ENCODE measurements around a stretch of chr16.

DNA sequence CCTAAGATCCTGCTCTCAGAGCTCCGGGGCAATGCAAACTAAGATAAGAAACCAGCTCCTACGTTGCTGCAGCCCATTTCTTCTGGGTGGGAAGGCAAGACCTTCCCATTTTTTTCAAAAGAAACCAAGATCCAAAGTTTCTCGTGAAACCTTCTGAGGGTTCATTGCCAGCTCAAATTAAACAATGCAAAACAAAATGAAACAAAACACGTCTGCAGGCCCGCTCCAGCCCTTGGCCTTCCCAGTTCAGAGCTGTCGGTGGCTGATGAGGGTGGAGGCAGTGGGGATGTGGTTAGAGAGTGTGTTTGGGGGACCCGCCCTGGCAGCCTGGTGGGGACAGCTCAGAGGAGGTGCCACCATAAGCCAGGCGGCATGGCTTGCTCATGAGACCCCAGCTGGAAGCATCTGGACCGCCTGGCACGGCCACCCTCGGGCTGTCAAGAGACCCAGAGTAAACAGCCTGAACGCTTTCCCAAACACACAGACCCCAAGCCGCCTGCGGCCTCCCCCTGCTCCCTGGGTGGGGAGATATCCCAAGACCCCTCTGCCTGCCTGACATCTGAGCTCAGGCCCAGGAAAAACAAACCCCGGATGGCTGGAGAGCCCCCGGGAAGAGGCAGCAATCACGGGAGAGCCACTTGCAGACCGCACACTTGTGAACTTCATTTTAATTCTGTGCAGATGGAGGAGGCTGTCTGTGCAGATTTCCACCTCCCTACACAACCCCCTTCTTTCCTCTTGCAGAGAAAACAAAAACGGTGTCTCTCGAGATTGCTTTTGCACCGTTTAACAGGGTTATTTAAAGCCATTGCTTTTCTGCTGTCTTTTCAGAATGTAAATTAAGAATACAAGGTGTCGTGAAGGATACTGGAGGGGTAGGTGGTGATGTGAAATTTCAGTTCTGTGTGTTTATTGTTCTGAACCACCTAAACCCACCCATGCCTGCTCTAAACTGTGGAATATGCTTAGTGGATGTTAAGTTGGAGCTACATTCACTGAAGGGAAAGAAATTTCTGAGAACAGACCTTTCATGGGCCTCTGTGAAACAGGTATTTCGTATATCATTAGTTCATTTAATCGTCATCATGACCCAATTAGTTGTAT is 35.5 kb upstream of the LITAF start:
- RRBS = no CpG with 5 or more reads among the region's 24 CpGs

GRCh38 chr16:11635203-11635658 is 33.0 kb upstream of the SNN start:
- RRBS = no CpG with 5 or more reads among the region's 10 CpGs

GRCh38 chr16:11664612-11665669 is 3.3 kb upstream of the SNN start:
- RRBS = no CpG with 5 or more reads among the region's 17 CpGs

DNA sequence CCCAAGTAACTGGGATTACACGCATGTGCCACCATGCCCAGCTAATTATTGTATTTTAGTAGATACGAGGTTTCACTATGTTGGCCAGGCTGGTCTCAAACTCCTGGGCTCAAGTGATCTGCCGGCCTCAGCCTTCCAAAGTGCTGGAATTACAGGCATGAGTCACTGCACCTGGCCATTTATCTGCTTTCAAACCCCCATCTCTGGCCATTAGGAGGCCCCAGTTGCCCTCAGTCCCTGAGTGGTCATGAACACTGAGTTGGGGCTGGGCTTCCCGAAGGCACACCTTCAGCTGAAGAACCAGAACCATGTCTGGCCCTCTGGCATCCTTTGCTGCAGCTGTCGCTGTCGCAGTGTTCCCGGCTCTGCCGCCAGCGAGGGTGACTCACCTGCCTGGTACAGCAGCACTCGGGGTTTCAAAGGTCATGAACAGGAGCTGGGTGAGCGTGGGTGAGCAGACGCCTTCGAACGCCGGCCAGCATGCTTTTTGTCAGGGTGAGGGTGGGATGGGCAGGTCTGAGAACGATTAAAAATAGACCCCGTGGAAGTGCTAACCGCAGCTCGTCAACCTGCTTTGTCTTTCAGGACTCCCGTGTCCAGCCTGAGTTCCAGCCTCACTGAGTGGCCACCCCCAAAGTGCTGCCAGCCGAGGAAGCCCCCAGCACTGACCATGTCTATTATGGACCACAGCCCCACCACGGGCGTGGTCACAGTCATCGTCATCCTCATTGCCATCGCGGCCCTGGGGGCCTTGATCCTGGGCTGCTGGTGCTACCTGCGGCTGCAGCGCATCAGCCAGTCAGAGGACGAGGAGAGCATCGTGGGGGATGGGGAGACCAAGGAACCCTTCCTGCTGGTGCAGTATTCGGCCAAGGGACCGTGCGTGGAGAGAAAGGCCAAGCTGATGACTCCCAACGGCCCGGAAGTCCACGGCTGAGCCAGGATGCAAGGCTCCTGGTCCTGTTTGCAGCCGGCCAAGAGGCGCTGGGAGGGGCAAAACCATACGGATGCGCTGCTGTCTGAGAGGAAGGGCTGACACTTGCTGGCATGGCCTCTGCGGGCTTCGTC is 7.5 kb downstream of the SNN start:
- RRBS = 84% methylated on average over 11 of the region's 42 CpGs

GRCh38 chr16:11677464-11678430 is 9.5 kb downstream of the SNN start:
- RRBS = no CpG with 5 or more reads among the region's 17 CpGs

DNA sequence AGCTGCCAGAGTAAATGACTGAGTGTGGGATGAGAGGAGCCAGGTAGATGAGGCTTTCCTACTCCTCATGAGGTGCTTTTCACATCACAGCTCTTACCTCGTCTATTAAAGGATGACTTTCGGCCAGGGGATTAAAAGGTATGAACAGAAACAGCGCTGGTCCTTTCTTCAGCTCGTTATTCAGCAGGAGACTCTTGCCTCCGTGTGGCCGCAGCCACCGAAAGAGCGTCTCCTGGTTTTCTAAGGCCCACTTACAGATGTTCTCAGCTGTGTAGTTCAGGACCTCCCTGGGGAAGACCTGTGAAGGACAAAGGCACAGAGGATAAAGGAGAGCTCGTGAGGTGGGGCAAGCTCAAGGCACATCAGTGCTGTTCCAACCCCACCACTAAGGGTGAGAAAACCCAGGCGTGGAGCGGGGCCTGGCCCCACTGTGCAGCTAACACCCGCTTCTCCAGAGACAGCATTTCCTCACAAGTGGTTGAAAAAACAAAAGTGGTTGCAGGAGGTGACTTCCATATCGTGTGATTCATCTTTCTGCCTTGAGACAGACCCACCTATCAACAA is 29.9 kb downstream of the SNN start:
- RRBS = no CpG with 5 or more reads among the region's 13 CpGs

DNA sequence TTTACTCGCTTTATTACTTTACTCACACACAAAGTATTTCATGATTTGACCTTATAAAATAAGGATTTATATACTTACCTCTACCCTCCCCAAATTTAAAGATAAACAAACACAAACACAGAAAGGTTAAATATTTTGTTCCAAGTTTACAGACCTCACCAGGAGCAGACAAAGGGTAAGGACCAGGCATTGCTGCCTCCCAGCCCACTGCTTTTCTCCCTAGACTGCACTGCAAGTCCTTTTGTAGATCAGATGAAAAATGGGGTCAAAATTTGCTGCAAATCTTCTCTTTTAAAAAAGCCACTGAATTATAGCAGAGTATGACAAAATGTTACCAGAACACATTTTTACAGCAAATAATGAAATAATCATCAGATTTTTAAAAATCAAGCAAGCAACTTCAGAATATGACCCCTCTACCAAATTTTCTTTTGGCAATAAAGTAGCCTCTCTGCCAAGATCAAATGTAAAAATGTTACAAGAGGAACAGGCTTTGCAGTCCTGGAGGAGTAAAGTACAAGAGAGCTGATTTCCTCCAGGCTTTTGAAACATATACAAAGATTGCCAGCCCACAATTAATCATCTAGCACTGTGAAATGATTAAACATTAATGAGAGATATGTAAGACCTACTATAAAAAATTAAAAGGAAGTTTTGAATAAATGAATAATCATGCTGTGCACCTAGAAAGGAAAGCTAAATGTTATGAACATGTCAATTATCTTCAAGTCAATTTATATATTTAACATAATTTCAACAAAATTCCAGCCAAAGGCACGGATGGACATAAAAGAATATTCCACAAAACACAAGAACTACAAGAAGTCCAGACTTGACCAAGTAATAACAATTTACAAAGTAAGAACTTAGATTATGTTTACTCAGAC is 26.4 kb downstream of the TXNDC11 start:
- RRBS = no CpG with 5 or more reads among the region's 2 CpGs

- RRBS = no CpG with 5 or more reads among the region's 6 CpGs
Observed at GRCh38 chr16:11730170-11730901, 12.3 kb downstream of the TXNDC11 start.

- RRBS = no CpG with 5 or more reads among the region's 13 CpGs
Observed at GRCh38 chr16:11835765-11836863, 15.2 kb downstream of the RSL1D1 start.

- RRBS = no CpG with 5 or more reads among the region's 6 CpGs
Observed at GRCh38 chr16:12041535-12041921, 65.0 kb downstream of the SNX29 start.

GRCh38 chr16:12075606-12076075 is 99.1 kb downstream of the SNX29 start:
- RRBS = no CpG with 5 or more reads among the region's 14 CpGs

- RRBS = 80% methylated on average over 5 of the region's 10 CpGs
Observed at GRCh38 chr16:12544089-12544605, 259.5 kb downstream of the CPPED1 start.

DNA sequence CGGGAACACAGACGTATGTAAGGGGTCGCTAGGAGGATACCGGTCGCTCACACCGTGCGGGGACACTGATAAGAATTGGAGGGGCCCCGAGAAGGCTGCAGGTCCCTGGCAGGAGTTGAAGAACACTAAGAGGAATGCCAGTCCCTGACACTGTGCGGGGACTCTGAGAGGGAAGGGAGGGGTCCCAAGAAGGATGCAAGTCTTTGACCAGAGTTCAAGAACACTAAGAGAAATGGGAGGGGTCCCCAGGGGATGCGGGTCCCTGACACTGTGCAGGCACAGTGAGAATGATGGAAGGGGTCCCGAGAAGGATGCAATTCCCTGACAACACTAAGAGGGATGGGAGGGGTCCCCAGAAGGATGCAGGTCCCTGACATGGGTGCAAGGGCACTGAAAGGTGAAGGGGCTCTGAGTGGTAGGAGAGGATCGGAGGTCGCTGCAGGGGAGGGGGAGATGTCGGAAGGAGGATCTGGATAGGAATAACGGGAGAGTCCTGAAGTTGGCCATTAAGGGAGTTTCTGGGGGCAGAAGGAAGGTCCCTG is 669 bp downstream of the ERCC4 start:
- RRBS = no CpG with 5 or more reads among the region's 15 CpGs

DNA sequence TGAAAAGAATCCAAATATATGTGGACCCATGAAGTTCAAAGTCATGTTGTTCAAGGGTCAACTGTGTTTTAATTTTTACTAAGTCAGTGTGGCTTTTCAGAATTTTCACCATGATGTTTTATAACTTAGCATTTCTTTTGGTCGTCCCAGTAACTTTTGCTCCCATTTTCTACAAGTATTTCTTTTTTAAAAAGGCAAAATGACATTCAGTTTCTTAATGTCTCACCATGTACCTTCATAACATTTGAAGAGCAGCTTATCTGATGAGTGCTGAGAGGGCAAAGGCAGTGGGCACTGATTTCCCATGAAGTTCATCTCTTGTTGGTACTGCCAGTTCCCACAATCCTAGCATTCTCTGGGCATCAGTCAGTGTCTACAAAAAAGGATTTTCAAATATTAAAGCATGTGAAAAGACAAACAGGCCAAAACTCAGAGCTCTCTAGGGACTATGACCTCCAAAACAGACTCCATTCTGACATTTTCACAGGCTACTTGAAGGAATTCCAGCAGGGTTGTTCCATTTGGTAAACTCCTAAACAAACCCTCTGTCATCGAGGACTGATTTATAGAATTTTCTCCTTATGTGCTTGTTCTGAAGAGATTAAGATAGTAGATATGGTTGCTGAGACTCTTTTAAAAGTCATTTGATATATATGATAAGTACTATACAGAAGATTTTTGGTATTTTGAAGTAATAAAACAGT is 80.4 kb downstream of the MRTFB start:
- RRBS = no CpG with 5 or more reads among the region's 2 CpGs

GRCh38 chr16:14176353-14177725 is 105.7 kb downstream of the MRTFB start:
- RRBS = no CpG with 5 or more reads among the region's 6 CpGs

GRCh38 chr16:14193335-14193619 is 122.2 kb downstream of the MRTFB start:
- RRBS = no CpG with 5 or more reads among the region's 3 CpGs

GRCh38 chr16:14301806-14302205 is 230.7 kb downstream of the MRTFB start:
- RRBS = 2% methylated on average over 24 of the region's 38 CpGs

GRCh38 chr16:14345780-14346193 is 274.7 kb downstream of the MRTFB start:
- RRBS = no CpG with 5 or more reads among the region's 11 CpGs

GRCh38 chr16:14405388-14406091 is 224.5 kb downstream of the PARN start:
- RRBS = no CpG with 5 or more reads among the region's 31 CpGs

DNA sequence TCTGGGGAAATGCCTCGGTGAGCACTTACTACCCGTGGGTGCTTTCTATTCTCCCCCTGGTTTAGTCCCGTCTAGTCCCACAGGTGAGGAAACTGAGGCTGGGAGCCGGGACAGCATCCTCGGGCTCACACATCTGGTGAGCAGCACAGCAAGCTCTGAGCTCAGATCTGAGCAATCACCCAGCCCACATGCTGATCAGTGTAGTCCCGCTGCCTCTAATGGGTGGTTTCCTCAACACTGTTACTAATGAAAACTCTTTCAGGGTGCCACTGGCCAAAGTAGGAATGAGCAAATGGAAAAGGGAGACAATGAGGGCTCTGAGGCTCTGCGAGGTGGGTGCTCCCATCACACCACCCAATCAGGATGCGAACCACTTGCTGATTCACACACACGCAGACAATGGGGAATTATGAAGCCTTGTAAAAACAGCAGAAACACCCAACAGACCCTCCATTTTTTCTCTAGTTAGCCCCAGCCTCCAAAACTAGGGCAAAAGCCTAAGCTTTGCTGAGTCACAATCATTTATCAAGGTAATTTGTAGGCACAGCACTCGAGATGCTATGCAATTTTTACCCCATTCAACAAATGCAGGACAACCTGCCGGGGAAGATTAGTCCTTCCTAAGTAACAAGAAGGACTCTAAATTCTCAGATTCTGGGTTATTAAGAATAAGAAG is 202.5 kb downstream of the PARN start:
- RRBS = no CpG with 5 or more reads among the region's 11 CpGs